ENCODE measurements around the genes TIMP1, SSX5 and GAGE10.

GRCh38 chrX:47555783-47556934, 4.8 kb upstream of the ARAF start:
- PRO-cap: unidirectional peak, plus-strand start at chrX:47556356

- PRO-cap: bidirectional peak, plus-strand start at chrX:47582412, minus-strand start at chrX:47582239
Observed at GRCh38 chrX:47581903-47582730, at the start of gene TIMP1. TSS of gene TIMP1 (plus strand) at chrX:47582436.

- PRO-cap: no peak
Observed at GRCh38 chrX:48052898-48053529, 18.4 kb downstream of the ZNF630 start.

DNA sequence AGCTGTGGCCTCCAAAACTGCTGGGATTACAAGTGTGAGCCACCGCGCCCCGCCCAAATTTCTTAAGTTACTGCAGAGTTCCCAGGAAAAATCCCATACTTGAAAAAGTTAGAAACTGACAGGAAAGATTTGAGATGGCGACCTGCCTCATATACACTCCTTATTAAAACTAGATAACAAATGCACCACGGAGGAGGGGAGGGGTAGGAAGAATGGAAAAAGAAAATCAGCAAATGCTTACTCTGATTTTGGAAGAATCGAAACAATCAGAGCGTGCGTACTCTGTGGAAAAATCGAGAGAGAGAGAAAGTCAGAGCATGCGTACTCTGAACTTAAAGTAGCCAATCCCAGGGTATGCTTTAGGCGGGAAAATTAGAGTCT, at the start of gene SSX5:
Gene SSX5, minus strand, starts transcription at position 306 of the 381 bp plus-strand sequence.
- PRO-cap: no peak

DNA sequence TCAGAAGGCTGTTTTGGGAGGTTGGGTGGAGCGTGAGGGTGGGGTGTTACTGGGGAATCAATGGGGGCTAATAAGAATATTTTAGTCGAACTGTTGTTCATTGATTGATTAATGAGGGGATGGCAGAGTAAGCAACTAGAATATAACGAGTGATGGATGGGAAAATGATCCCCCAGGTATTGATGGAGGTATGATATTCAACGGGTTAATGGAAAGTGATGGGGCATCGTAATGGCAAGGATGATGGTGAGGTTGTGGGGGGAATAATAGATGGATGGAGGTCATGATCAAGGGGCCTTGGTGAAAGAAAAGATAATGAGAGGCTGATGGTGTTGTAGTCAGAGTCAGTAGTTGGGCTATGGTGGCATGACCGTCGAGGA, 689 bp downstream of the FTSJ1 start:
- PRO-cap: no peak

DNA sequence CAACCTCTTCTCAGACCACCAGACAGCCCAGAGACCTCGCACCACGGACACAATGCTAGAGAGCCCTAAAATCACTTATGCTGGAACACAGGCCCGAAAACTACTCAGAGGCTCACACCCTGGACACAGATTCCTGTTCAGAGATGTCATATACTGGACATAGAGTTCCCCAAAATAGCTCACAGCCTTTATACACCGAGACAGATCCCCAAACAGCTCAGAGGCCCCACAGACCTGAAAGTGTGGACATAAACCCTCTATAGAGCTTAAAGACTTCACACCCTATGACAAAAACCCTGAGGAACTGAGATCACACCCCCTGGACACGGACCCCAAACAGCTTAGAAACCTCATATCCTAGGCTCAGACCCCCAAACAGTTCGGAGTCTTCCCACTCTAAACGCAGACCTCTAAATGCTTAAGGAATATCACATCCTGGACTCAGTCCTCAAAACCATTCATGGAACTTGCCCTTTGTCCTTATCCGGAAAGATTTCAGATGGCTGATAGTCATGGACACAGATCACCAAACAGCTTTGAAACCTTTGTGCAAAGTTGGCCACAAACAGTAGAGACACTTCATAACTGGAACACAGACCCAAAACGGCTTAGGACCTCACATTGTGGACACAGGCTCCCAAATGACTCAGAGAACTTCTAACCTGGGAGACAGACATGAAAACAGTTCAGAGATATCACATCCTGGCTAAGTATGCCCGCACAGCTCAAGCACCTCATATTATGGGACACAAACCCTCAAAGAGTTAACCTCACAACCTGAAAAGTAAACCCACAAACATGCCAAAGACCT, 15.3 kb downstream of the SUV39H1 start:
- PRO-cap: no peak

DNA sequence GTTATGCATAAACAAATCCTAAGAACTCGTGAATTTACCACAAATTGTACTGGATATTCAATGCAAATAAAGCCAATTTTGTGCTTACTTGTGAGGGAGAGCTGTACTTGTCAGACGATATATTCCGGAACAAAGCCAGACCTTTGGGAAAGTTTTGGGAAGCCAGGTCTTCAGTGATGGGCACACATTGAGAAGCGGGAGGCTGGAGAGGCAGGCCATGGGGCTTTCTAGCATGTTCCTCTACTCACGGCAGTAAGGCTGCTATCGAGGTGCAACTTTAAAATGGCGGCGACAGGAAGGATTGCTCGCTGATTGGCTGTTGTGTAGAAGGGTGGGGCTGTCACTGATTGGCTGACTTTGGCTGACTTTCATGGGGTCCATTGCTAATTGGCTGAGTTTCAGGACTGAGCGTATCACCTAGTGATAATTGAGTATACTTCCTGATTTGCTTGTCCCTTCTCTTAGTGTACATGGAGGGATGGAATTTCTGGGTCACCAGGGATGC, 19.8 kb upstream of the GLOD5 start:
- PRO-cap: no peak

- PRO-cap: no peak
Observed at GRCh38 chrX:48913019-48913770, 1.7 kb upstream of the SLC35A2 start.

DNA sequence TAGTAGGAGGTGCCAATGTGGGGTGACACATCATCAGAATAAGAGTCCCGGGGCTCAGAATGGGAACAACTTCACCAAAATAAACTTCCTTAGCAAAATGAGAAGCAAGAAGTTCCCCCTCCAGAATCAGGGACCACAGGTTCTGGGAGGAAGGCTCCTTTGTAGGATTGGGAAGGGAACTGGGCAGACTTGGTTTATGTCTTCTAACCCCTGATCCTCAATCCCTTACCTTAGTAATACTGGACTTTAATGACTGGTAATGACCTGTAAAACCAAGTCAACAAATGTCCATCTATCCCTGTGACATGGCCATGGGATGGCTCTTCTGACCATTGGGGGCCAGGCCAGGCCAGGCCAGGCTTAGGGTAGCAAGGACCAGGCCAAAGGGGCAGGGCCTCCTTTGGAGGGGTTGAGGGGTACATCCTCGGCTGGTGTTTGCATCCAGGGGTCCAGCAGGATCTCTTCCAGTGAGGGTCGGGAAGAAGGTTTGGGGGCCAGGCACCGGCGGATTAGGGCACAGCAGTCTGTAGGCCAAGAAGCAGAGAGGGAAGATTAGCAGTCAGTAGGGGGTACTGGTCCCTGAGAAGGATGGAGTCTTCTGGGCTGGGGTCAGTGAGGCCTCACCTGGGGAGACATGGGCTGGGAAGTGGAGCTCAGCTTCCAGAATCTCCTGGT, 2.5 kb upstream of the SLC35A2 start:
- PRO-cap: no peak

GRCh38 chrX:48922414-48922751, 3.6 kb upstream of the PIM2 start:
- PRO-cap: no peak

GRCh38 chrX:48954698-48955279, 2.6 kb downstream of the OTUD5 start:
- PRO-cap: no peak

- PRO-cap: bidirectional peak, plus-strand start at chrX:48958671, minus-strand start at chrX:48958396
Observed at GRCh38 chrX:48958283-48958827, 948 bp upstream of the OTUD5 start.

- PRO-cap: no peak
Observed at GRCh38 chrX:48961453-48962118, 4.2 kb upstream of the OTUD5 start.

GRCh38 chrX:48983142-48983606, 11.5 kb upstream of the KCND1 start:
- PRO-cap: no peak

DNA sequence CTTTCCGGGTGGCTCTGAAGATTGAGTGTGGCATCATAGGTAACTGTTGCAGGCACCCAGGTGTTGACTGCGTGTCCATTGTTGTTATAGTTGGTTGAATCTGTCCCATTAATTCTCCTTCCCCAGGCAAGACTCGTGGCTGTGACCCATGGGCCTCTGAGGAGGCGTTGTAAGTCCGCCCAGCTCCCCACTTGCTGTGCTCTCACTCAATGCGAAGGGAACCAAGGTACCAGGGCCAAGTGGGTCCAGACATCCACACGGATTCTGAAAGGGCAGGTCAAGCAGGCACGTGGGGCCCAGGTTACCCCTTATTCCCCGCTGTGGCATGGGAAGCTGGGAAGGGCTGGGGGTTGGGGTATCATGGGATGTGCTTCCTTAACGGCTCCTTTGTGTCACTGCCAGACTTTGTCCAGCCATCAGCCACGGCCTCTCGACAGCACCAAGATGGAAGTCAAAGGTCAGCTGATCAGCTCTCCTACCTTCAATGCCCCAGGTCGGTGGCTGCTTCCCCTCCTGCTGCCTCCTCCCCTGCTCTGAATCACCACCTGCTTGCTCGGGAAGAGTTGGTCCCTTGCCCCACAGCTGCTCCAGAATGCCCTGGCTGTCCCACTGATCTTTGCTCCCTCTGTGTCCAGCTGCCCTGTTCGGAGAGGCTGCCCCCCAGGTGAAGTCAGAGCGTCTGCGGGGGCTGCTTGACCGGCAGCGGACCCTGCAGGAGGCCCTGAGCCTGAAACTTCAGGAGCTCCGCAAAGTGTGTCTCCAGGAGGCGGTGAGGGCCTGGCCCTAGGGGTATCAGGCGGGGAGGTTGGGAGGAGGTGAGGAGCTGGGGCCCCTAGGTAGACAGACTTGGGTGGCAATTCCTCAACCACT, 3.3 kb downstream of the CCDC120 start:
- PRO-cap: no peak

DNA sequence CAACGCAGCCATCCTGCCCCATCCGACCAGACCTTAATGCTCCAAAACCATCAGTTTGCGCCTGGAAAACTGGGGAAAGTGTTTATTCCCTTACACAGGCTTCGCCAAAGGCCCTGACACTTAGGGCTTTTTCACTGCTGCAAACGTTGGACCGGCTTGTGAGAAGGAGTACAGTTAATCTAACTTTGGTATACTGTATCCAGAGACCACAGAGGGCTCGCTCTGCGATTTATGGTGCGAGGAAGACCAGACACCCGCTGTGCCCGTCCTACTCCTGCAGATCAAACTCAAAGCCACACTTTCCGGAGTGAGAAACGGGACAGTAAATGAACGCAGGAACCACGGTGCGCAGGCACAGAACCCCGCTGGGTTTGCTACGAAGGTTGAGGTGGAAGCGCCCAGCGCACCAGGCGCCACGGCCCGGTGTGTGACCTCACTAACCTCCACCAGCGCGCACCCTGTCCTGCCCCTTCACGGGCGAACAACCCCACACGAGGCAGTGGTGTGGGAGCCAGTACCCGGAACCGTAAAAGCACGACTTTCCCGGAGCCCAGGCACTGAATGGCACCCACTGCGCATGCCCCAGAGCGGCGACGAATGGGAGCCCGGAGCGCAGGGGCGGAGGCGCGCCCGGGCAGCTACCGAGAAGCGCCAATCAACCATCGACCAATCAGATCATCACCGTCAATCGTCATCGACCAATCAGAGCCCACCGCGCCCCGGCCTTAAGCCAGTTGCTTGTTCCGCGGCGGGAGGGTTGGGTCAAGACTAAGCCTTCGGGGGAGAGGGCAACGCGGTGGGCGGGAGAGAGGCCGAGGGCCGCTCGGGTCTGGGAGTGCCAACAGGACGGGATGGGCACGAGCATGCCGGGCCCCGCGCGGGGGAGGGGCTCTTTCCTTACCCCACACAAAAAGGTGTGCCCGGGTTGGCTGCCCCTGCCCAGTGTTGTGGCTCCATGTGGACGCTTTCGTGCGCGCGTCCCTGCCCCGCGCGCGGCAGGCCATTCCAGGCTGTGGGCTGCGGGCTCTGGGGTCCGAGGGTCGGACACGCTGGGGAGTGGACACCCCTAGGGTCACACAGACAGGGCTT, 21.3 kb upstream of the WDR45 start:
- PRO-cap: bidirectional peak, plus-strand start at position 803 of the sequence, minus-strand start at position 559 of the sequence

DNA sequence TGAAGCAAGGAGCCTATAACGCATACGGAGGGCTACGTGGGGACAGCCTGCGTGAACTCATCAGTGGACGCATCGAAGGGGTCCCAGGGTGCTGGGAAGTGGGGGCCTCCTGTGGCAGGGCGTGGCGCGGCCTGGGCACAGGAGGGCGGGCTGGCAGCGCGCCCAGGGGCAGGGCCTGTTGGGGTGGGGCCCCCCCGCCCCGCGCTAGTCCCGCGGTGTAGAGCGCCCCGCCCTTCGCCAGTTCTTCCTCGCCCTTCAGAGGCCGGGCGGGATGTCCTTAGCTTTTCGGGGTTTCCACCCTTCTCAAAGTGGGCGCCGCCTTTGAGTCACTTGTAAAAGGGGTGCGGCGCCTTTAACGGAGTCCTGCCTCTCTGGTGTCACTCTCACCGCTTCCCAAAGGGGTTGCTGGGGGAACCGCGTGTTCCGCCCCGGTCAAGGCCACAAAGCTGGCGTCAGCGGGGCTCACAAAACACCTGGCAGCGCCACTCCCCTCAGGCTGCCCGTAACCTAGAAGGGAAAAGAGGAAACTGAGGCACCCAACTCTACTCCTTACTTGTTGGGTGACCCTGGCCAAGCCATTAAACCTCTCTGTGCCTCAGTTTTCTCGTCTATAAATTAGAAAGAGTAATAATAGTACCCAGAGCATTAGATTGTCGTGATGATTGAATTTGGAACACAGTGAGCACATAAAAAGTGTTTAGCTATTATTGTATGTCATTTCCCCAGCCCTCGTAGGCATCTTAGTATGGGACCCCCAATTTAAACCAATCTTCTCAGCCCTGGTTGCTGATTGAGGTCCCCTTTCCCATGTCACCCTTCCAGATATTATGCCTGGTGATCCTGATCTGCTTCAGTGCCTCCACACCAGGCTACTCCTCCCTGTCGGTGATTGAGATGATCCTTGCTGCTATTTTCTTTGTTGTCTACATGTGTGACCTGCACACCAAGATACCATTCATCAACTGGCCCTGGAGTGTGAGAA, 900 bp downstream of the PLP2 start:
- PRO-cap: bidirectional peak, plus-strand start at position 257 of the sequence, minus-strand start at position 152 of the sequence; bidirectional peak, plus-strand start at position 505 of the sequence, minus-strand start at position 305 of the sequence

DNA sequence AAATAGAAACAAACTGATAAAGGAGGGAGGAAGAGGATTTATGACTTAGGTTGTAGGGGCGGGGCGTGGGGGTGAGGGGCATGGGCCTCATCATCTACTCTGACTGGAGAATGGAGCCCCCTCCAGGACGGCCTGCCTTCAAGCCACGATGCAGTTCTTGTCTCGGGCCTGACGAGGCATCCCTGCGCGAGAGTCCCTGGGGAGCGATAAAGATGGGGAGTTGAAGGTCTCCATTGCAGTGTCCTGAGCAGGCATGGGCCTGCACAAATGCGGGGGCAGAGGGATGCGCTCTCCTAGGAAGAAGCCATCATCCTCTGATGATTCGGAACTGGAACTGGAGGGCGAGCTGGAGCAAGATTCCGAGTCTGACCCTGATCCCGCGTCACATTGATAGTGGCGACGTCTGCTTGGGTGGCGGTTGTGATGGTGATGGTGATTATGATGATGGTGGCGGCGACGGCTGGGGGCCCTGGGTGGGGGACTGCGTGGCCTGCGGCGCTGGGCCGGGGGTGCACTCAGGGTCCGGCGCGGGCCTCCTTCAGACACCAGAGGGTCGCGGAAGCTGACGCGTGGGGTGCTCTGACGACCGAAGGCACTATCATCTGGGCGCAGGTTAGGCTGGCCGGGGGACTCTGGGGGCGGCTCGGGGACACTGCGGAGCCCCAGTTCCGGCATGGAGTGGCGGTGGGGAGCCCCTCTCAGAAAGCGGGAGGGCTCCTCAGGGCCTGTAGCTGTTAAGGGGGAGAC, 4.0 kb downstream of the PLP2 start:
- PRO-cap: no peak

DNA sequence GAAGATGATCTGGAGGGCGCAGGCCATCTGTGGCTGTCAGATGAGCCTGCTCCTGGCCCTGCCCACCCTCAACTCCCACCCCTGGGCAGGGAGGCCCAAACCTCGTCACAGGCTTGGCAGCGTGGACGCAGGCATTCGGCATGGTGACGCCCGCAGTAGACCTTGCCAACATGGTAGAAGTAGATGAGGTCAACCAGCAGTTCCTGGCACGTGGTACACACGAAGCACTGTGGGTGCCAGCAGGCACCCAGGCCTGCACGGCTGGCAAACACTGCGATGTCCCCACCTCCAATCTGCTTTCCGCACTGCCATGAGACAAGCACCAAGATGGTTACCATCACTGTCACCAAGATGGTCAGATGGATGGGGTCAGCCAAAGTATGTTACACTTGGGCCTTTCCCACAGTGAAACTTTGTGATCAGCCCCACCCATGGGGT, 6.5 kb downstream of the PLP2 start:
- PRO-cap: no peak

DNA sequence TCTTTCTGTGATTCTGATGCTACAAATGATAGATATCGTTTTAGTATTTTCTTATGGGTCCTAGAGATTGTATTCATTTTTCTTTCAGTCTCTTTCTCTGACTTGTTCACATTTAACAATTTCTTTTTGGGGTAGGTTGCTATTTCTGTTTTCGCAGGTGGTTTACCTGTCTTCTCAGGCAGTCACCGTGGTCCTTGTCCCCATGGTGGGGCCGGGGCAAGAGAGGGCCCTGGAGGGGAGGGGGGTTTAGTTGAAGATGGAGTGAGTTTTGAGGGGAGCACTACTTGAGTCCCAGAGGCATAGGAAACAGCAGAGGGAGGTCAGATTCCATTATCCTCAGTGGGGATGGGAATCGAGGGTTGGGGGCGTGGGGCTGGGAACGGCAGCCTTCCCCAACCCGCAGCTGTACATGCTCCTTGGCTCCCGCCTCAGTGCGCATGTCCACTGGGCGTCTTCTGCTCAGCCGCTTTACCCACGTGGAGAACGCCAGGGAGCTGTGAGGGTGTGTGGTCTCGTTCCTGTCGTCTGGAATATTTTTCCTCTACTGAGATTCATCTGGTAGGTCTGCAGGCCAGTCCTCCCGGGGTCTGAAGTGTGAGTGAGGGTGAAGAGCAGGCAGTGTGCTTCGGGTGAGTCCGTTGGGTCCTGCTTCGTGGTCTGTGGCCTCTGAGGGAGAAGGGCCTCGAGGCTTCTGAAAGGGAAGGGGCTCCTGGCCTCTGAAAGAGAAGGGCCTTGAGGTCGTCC, at the start of gene GAGE10:
Gene GAGE10, plus strand, starts transcription at position 451 of the 744 bp plus-strand sequence.
- PRO-cap: no peak

Data from ureter (tissue), 1 donor.